Skeletal muscle satellite cell (primary cell): ENCODE data around the genes CSNKA2IP and CRYBG3.

GRCh38 chr3:86936925-86937617 is 53.9 kb downstream of the VGLL3 start:
- CAGE, long polyA plus RNA, result no peak

GRCh38 chr3:87226593-87226962 is 531 bp upstream of the CHMP2B start:
- CAGE, long polyA plus RNA, result no peak

GRCh38 chr3:87365613-87365812 is 89.1 kb upstream of the POU1F1 start:
- CAGE, long polyA plus RNA, result no peak

- CAGE, long polyA plus RNA, result no peak
Measured at GRCh38 chr3:87375331-87375586, 98.9 kb upstream of the POU1F1 start.

DNA sequence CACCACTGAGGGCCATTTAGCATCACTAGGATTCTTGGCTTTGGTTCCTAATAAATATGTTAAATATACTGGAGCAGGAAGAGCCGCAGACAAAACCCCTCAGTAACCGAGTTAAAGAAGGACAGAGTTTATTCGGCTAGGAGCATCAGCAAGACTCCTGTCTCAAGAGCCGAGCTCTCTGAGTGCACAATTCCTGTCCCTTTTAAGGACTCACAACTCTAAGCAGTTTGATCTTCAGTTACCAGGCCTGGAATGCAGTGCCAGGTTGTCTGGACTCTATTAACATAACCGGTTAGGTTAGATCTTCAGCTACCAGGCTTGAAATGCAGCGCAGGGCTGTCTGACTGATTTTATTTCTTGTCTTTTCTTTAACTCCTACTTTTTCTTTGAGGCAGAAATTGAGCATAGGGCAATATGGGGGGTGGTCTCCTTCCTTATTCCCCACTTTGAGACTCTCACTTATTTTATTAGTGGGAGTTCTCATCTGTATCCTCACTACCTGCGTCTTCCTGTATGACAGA is 58.8 kb upstream of the HTR1F start:
- CAGE, long polyA plus RNA, result no peak

GRCh38 chr3:88148991-88149484 is 721 bp upstream of the C3orf38 start:
- CAGE, long polyA plus RNA, result no peak

- CAGE, long polyA plus RNA, result no peak
Measured at GRCh38 chr3:88338154-88338665, at the start of gene CSNKA2IP. CSNKA2IP (plus strand) TSS chr3:88338456.

- CAGE, long polyA plus RNA, result no peak
Measured at GRCh38 chr3:89693703-89694022, 586.2 kb downstream of the EPHA3 start.

DNA sequence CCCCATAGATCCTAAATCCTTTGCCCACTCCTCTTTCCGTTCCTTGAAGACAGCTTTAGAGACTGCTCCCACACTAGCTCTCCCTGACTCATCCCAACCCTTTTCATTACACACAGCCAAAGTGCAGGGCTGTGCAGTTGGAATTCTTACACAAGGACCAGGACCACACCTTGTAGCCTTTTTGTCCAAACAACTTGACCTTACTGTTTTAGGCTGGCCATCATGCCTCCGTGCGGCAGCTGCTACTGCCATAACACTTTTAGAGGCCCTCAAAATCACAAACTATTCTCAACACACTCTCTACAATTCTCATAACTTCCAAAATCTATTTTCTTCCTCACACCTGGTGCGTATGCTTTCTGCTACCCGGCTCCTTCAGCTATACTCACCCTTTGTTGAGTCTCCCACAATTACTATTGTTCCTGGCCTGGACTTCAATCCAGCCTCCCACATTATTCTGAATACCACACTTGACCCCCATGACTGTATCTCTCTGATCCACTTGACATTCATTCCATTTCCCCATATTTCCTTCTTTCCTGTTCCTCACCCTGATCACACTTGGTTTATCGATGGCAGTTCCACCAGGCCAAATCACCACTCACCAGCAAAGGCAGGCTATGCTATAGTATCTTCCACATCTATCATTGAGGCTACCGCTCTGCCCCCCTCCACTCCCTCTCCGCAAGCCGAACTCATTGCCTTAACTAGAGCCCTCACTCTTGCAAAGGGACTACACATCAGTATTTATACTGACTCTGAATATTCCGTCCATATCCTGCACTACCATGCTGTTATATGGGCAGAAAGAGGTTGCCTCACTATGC is 31.9 kb downstream of the PROS1 start:
- CAGE, long polyA plus RNA, result no peak

GRCh38 chr3:94647755-94648249 is 584.9 kb downstream of the NSUN3 start:
- CAGE, long polyA plus RNA, result no peak

- CAGE, long polyA plus RNA, result no peak
Measured at GRCh38 chr3:96813069-96813609, 1.3 kb upstream of the EPHA6 start.

- CAGE, long polyA plus RNA, result no peak
Measured at GRCh38 chr3:97592450-97592906, 172.1 kb upstream of the ARL6 start.

- CAGE, long polyA plus RNA, result no peak
Measured at GRCh38 chr3:97821729-97822930, at the start of gene CRYBG3. CRYBG3 (plus strand) TSS chr3:97822011.

DNA sequence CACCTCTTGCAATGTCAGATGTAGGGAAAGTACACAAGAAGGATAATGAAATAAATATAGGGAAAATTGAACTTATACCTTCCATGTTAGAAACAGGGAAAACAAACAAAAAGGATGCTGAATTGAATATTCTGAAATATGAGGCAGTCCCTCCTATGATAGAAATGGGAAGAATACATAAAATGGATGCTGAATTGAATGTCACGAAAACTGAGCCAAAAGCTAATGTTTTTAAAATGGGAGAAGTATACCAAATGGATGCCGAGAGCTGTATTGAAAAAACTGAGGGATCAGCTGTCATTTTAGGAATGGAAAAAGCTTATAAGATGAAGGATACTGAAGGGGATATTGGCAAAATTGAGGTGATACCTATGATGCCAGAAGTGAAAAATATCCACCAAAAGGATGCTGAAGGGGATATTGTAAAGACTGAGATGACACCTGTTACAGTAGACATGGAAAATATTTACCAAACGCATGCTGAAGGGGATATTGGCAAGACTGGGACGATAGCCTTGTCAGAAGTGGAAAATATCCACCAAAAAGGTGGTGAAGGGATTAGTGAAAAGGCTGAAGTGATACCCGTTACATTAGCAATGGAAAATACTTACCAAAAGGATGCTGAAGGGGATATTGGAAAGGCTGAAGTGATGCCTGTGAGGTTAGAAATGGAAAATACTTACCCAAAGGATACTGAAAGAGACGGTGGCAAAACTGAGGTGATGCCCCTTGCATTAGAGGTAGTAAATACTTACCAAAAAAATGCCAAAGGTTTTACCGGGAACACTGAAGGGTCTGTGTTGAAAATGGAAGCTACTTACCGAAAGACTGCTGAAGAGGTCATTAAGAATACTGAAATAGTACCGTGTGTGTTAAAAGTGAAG is 54.2 kb downstream of the CRYBG3 start:
- CAGE, long polyA plus RNA, result no peak

DNA sequence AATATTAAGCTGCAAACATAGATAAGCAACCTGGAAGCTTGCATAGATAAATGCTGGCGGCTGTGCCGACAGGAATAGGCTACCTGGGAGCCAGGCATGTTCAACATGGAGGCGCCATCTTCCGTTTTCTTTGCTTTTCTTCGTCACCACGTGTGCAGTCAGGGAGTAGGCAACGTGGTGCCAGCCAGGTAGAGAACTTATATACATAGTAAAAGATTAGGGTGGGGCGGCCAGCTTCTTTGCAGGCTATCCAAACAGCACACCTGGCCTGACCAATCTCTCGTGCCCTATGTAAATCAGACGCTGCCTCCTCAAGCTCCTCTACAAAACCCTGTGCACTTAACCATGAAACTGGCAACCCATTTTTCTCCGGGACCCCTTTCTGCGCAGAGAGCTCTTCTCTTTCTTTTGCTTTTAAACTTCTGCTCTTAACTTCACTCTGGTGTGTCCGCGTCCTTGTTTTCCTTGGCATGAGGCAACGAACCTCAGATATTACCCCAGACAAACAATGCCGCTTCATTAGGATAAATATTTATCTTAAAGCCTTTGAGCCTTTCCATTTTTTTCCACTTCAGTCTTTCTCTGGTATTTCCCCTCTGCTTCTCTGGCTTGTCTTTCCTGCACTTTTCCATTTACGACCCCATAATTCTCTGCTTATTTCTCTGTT is 28.5 kb upstream of the OR5K4 start:
- CAGE, long polyA plus RNA, result no peak

DNA sequence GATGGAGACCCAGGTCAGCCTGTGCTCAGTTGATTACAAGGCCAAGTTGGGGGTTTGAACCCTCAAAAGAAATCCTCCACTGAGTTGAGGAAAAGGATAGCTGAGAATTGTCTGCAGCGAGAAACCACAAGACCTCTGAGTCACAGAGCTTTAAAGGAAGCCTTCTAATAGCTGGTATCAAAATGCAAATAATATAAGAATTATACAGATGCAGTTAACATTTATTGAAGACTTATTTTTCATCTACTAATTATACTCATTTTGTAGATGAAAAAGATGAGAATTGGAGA is 30.5 kb downstream of the GPR15 start:
- CAGE, long polyA plus RNA, result no peak

DNA sequence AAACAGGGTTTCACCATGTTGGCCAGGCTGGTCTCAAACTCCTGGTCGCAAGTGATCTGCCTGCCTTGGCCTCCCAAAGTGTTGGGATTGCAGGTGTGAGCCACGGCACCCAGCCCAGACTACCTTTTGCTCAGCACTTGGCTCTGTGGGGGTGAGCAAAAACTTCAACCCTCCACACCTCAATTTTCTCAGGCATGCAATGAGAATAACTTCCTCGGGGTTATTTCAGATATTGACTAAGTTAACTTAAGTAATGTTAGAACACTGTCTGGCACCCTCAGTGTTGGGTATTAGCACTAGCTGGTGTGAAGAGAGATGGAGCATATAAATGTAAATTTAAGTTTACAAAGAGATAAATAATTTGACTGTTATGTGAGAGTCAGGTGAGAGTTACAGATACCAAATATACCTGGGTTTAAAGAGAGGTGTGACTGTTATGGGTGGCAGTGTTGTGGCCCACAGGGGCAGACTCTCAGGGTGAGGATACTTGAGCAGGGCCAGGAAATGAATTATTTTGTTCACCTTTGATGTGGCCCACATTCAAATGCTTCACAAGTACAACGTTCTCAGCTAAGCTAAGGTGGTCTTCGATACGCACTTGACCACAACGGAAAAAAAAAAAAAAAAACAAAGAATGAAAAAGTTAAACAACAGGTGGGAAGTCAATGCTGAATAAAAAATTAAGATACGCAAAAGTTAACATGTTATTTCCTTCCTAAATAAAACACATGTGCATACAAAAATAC is 28.9 kb downstream of the CPOX start:
- CAGE, long polyA plus RNA, result no peak

DNA sequence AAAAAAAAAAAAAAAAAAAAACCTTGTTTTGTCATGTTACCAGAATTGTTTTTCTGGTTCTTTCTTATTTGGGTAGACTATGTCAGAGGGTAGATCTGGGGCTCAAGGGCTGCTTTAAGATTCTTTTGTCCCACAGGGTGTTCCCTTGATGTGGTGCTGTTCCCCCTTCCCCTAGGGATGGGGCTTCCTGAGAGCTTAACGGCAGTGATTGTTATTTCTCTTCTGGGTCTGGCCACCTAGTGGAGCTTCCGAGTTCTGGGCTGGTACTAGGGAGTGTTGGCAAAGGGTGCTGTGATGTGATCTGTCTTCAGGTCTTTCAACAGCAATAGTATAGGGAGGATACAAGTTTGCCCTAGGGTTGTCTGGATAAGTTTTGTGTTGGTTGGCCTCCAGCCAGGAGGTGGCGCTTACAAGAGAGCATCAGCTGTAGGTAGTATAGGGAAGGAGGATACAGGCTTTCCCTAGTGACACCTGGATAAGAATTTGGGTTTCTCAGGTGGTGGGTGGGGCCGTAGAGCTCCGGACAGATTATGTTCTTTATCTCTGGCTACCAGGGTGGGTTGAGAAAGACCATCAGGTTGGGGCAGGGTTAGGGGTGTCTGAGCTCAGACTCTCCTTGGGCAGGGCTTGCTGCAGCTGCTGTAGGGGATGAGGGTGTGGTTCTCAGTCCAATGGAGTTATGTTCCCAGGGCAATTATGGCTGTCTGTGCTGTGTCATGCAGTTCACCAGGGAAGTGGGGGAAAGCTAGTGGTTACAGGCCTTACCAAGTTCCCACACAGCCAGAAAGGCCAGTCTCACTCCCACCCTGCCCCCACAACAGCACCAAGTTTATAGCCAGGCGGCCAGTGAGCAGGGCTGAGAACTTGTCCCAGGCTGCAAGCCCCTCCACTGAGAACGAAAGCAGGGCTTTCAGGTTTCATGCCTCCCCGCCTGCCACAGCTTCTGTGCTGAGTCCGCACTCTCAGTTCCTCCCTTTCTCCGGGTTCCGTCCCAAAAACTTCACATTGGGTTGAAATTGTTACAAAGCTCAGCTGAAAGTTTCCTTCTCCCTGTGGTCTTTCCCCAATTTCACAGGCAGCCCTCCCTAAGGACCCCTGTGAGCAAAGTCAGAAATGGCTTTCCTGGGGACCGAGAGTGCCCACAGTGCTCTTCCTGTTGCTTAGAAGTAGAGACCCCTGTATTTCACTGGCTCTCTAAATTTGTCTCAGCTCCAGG is 19.4 kb upstream of the CPOX start:
- CAGE, long polyA plus RNA, result no peak

DNA sequence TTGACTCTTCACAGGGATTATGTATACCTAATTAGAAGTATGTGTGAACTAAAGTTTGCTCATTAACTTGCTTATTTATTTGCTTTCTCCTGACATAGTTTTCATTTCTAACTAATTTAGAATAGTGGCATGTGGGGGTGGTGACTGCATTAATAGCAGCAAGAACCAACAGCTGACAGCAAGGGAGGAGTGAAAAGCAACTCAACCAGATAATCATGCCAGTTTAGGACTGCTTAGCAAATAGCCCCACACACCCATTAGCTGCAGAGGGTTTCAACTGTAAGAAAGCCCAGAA is 3.8 kb downstream of the ST3GAL6 start:
- CAGE, long polyA plus RNA, result no peak

DNA sequence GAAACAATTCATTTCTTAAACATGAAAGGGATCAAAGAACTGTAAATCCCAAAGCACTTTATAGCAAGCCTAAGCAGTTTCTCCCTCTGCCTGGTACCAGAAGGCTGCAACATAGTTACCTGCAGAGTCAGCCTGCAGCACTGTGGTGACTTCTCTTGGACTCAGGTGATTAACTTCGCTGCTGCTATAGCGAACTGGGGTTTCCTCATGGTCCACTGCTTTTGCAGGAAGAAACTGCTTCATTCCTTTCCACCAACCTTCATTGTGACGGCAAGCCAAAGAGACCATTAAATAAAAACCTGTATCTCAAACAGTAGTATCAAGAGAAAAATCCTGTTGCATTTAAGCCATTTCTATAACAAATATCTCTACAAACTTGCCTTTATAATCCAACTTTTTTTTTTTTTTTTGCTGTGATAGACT is 37.3 kb downstream of the ST3GAL6 start:
- CAGE, long polyA plus RNA, result no peak